Vagina (tissue), 1 donor: ENCODE measurements around a stretch of chr5.

DNA sequence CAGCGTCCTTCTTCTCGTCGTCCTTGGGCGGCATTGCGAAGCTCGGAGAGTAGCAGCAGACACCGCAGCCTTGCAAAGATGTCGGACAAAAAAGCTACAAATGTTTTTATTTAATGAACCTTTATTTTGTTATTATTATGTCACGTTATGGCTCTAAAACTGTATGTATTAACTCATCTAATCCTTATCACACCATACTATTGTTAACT is 19.9 kb downstream of the ARL14EPL start:
- PRO-cap, result no peak
- RAMPAGE, long total RNA, result no peak

- PRO-cap, result no peak
- RAMPAGE, long total RNA, result no peak
Measured at GRCh38 chr5:116167622-116168335, 83.0 kb downstream of the COMMD10 start.

DNA sequence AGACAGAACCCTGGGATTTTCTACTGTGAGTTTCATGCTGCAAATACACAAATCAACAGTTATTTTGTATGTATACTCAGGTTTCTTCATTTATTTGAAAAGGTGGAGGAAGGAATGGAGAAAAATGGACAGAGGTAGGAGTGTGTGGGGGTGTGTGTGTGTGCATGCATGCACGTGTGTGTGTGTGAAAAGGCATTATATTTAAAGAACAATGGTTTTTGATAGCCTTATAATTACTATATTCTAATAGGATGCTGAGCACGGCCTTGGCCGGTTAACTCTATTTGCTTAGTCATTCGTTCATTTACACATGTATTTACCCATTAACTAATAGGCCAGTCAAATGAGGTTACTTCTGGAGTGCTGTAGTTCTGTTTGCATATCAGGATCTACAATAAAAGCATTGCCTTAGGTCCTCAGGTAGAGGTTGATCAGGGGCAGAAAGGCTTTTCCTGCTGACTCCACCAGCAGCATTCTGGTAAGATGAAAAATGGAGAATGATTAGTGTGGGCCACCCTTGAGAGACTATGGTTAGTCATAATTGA is 218.9 kb downstream of the COMMD10 start:
- PRO-cap, result no peak
- RAMPAGE, long total RNA, result no peak

GRCh38 chr5:116305889-116306273 is 221.1 kb downstream of the COMMD10 start:
- PRO-cap, result no peak
- RAMPAGE, long total RNA, result no peak

DNA sequence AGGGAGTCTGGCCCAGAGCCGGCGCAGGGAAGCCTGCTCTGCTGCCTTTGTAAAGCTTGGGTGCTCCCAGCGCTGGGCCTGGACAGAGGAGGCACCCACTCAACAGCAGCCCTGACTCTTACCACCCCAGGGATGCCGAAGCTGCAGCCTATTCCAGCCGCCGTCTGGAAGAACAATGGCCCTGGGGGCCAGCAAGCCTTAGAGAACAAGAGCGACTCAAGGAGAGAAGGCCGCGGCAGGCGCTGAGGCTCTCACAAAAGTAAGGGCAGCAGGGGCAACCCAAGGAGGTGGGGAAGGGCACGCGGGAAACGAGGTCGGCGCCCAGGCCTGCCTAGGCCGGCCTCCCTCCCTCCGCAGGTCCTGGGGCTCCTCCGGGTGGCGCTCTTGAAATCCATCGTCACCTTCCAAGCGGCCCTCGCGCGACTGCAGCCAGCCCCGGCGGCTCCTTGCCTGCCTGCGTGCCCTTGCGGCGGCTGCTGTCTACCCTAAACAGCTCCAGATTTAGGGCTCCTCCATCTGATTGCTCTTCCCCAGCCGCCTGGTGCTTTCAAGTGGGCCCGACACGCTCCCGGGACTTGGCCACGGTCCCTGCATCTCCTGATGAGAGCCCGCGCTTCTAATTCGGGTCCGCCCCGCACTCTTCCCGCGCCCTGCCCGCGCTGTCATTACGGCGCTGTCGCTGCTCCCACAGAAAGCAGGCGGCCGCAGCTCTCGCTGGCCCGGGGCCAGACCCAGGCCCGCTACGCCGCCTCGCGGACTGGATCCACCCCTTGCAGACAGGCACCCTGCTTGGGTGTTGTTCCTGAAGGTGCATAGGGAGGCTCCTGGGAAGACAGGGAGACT is 213.3 kb downstream of the SEMA6A start:
- PRO-cap, result no peak
- RAMPAGE, long total RNA, result no peak

DNA sequence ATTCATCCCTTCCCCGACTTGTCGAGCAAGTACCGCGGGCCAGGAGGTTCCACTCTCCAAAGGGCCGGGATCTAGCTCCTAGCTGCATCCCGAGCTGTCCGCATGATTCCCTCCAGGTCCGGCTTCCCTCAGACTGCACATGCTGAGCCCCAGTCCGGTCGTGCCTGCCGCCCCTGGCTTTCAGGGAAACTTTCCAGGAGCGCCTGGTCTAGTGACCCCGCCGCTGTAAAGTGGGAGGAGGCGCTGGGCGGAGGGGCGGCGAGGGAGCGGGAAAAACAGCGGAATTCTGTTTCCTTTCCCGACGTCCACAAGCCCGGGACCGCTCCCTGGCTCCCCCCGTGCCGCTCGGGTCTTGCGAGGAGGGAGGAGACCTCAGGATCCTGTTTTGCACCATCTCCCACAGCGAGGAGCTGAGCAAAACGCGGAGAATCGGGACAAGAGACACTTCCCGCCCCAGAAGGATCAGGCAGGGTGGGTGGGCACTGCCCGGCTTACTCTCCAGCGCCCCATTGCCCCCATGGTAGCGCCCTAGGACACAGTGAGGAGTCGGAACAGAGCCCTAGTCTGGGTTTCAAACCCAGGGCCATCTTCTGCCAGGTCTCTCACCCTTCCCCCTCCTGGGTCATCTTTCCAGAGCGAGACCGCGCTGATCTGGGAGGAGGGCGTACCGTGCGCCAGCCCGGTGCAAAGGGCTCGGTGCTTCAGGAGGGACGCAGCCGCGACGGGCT is 1.8 kb downstream of the SEMA6A start:
- PRO-cap, result bidirectional peak, plus-strand start at position 413 of the sequence, minus-strand start at position 182 of the sequence; unidirectional peak, plus-strand start at position 687 of the sequence
- RAMPAGE, long total RNA, result no peak

GRCh38 chr5:116777739-116778358 is 203.2 kb upstream of the SEMA6A start:
- PRO-cap, result no peak
- RAMPAGE, long total RNA, result no peak

GRCh38 chr5:116817921-116818214 is 243.2 kb upstream of the SEMA6A start:
- PRO-cap, result no peak
- RAMPAGE, long total RNA, result no peak

GRCh38 chr5:118973395-118974239 is 14.7 kb downstream of the DTWD2 start:
- PRO-cap, result no peak
- RAMPAGE, long total RNA, result start-site peak on the plus strand at chr5:118973901-118973918, 33 reads

- PRO-cap, result no peak
- RAMPAGE, long total RNA, result no peak
Measured at GRCh38 chr5:119031697-119032256, 39.1 kb upstream of the DMXL1 start.

DNA sequence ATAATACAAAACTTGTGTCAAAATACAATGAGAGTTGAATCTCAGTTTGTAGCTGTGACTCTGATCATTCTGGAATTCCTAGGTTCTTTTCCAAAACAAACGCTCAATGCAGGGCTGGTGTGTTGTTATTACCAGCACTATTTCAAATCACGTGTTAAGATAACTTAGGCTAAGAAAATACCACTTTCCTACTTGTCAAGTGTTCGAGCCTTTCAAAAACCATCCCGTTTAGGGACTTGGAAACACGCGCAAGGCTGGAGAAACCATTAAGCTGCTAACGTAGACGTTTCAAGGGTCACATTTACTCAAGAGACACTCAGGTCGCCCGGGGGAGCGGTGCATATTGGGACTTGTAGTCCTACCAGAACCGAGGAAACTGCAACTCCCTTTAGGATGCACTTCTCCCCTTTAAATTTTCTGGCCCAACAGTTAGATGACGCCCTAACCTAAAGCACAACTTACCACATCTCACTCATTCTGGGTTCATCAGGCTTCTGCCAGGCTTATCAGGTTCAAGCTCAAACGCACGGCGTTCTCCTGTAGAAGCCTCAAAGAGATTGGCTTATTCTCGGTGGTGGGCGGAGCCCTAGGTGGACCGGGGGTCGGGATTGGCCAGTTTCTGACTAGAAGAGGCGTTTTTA is 423 bp upstream of the DMXL1 start:
- PRO-cap, result unidirectional peak, minus-strand start at position 290 of the sequence; bidirectional peak, plus-strand start outside the sequence, minus-strand start at position 479 of the sequence
- RAMPAGE, long total RNA, result no peak

- PRO-cap, result no peak
- RAMPAGE, long total RNA, result no peak
Measured at GRCh38 chr5:119170824-119171205, 99.9 kb downstream of the DMXL1 start.

DNA sequence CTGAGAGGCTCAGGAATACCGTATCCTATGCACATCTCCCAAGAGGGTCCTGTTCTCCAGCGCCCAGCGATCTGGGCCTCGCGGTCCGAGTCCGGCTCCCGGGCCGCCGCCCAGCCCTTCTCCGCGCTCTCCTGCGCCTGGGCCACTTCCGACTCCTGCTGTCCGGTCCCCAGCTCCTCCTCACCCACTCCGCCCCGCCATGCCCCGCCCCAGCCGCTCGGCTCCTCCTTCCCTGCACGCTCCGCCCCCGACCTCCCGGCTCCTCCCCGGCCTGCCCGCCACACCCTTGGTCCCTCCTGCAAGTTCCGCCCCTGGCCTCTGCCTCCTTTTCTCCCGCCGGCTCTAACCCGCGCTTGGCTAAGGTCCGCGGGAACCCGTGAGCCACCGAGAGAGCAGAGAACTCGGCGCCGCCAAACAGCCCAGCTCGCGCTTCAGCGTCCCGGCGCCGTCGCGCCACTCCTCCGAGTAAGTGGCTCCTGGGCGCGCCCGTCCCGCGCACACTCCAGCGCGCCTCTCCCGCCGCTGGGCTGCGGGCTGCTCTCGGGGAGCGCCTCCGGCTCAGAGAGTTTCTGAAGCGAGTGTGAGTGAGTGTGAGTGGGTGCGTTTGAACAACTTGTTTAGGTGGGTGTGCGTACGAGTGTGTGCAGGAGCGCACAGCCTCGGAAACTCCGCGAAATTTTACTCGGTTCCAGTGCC is 87.2 kb upstream of the TNFAIP8 start:
- PRO-cap, result bidirectional peak, plus-strand start at position 395 of the sequence, minus-strand start at position 139 of the sequence
- RAMPAGE, long total RNA, result start-site peak on the plus strand centred at position 354 of the sequence, 84 bp wide, 582 reads

DNA sequence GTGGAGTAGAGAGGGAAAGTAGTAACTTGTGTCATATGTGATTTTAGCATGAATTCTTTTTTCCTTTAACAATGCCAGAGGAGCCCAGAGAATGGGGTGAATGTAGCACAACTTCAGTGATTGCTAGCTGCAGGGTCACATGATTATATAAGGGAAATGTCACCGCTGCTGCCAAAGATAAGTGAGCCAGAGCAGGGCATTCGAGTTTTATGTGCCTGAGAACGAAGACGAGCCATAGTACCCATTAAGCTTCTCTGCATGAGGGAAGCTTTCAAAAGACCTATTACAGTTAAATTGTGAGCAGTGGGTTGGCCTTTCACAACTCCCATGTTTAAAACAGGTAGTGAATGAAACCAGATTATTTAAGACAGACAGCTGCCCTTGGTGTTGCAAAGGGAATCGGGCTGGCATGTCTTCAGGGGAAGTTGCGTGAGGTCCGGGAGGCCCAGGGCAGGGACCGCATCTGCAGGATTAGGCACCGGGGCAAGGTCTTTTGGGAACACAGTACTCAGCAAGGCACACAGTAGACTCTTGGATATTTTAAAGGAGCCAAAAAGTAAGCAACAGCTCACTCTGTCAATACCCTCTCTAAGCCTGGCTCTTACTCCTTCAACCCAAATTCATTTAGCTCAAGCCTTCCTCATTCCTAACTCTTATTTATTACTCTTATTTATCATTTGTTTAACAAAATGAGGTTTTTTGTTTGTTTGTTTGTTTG is 82.3 kb upstream of the TNFAIP8 start:
- PRO-cap, result no peak
- RAMPAGE, long total RNA, result no peak

GRCh38 chr5:119275269-119275741 is 80.5 kb upstream of the TNFAIP8 start:
- PRO-cap, result no peak
- RAMPAGE, long total RNA, result no peak

DNA sequence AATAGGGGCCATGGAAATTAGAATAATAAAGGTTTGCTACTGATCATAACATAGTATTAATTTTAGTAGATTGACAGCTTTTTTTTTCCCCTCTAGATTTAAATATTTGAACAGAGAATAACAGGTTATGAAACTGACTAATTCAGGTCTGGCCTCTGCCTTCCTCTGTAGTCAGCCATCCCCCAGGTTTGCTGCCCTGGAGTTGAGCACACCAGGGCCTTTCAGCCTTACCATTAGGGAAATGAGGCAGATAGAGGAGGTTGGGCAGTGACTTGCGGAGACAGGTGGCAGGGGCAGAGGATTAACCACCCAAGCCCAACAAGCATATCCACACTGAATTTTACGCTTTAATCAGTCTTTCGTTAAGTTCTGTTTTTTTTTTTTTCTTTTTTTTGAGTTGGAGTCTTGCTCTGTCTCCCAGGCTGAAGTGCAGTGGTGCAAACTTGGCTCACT is 80.1 kb upstream of the TNFAIP8 start:
- PRO-cap, result no peak
- RAMPAGE, long total RNA, result no peak

GRCh38 chr5:119276932-119277477 is 78.8 kb upstream of the TNFAIP8 start:
- PRO-cap, result no peak
- RAMPAGE, long total RNA, result start-site peak on the plus strand at chr5:119277027-119277308, 12 reads

DNA sequence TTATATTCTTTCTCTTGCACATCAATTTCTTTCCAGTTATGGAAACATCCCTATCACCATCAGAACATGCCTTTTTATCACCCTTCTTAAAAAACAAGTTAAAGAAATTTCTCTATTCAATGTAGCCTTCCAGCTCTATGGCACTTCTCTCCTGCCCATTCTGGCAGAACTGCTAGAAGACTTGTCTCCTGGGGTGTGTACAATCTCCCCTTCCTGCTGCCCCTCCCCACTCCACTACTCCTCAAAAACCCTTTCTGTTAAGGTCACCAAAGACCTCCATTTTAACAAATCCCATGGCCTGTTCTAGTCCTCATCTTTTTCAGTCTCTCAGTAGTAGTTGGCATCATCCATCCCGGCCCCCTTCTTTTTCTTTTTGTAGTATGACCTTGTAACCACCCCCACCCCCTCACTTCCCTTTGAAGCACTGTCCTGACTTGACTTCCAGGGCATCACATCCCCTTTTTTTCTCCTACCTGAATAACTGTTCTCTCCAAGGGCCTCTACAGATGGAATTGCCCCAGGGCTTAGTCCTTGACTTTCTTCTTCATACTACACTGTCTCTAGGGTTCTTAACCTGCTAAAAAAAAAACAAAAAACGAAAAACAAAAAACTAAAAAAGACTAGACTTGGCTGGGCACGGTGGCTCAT is 35.4 kb upstream of the TNFAIP8 start:
- PRO-cap, result no peak
- RAMPAGE, long total RNA, result no peak

DNA sequence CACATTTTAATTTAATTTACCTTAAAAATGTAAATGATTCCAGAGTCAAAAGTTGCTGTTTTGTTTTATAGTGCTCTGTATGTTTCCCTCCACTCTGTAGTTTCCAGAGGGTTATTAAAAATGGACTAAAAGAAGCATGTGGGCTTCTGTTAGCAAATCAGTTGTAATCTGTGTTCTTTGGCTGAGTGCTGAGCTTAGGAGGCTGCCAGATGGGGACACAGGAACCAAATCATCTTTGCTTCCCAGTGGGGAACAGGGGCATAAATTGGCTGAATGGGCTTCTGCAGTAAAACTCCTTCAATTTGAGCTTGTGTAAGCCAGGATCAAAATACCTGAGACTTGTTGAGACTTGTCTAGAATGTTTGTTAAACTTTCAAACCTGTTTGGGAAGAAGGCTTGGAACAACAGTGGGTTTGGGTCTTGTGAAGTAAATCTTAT is 32.3 kb upstream of the TNFAIP8 start:
- PRO-cap, result no peak
- RAMPAGE, long total RNA, result no peak

DNA sequence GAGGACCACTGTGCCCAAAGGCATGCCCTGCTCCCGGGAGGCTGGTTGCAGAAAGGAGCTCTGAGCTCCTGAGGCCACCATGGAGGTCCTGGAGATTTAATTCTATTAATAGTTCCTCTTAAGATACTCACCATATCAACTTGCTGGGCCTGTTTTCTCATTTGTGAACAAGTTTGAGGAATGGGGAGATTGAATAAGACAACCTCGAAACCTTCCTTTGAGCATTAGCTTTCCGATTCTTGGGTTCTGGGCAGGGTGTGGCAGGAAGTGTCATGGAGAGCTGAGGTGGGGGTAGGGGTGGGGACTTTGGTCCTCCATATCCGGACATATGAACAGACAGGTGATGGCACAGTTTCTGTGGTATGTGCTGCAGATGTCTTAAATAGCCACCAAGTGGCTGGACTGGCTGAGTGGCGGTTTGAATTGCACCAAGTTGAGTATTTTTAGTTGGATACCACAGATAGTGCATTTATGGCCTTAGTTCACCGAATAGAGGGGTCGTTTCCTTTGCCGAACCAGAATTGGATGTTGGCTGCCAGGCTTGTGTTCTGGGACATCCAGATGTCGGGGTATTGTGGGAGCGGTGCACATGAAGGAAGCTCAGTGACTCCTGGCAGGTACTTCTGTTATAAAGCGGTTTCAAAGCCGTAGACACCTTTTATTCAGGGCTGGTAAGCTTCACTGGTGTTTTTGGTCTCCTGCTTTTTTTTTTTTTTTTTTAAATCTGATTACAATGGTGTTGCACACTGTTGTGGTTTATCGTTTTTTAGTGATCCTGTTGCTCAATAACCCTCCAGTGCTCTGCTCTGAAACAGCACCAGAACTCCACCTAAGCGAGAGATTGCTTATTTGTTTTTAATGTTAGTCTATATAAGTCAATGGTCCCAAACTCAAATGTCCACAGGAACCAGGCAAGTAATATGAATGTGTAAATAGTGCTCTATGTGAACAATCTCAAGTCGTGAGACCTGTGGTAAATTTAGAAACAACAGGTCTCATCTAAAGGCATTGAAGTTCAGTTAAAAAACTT is 15.1 kb upstream of the TNFAIP8 start:
- PRO-cap, result no peak
- RAMPAGE, long total RNA, result no peak